ENCODE measurements around a stretch of chr17.

DNA sequence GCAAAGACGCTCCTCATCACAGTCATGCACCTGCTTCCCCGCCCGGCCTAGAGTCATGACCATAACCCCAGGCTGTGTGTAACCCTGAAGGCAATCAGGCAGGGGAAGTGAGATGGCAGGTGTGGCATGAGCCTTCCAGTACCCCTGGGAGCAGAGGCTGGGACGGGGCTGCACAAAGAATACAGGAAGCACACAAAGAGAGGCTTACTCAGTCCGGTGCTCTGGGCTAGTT lies 9.4 kb downstream of the CTNS start:
- RRBS, result 94% methylated on average over 3 of the region's 5 CpGs

DNA sequence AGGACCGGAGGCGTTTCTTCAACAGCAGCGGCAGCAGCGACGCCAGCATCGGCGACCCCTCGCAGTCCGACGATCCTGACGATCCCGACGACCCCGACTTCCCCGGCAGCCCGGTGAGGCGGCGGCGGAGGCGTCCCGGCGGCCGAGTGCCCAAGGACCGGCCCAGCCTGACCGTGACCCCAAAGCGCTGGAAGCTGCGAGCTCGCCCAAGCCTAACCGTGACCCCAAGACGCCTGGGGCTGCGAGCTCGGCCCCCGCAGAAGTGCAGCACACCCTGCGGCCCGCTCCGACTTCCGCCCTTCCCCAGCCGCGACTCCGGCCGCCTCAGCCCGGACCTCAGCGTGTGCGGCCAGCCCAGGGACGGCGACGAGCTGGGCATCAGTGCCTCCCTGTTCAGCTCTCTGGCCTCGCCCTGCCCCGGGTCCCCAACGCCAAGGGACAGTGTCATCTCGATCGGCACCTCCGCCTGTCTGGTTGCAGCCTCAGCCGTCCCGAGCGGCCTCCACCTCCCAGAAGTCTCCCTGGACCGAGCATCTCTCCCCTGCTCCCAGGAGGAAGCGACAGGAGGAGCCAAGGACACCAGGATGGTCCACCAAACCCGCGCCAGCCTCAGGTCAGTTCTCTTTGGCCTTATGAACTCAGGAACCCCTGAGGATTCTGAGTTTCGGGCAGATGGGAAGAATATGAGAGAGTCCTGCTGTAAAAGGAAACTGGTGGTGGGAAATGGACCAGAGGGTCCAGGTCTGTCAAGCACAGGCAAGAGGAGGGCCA lies 530 bp downstream of the HASPIN start:
- RRBS, result 2% methylated on average over 17 of the region's 61 CpGs

DNA sequence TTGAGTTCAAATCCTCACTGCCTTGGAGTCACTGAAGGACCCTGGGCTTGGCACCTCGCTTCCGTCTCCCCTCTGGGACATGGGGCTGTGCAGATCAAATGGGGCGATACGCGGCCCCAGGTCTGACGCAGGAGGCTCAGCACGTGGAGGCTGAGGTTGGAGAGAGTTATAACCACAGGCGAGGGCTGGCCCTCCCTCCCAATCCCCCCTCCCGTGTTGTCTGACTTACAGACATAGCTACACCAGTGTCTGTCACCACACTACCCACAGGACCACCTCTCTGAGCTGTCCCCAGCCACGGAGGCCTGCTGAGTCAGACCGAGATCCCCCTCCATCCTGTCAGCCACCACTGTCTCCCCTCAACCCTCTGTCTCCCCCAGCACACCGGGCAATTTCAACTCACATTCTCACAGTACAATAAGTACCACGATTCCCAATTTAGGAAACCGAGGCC lies 4.6 kb downstream of the ITGAE start:
- RRBS, result no CpG with 5 or more reads among the region's 14 CpGs

DNA sequence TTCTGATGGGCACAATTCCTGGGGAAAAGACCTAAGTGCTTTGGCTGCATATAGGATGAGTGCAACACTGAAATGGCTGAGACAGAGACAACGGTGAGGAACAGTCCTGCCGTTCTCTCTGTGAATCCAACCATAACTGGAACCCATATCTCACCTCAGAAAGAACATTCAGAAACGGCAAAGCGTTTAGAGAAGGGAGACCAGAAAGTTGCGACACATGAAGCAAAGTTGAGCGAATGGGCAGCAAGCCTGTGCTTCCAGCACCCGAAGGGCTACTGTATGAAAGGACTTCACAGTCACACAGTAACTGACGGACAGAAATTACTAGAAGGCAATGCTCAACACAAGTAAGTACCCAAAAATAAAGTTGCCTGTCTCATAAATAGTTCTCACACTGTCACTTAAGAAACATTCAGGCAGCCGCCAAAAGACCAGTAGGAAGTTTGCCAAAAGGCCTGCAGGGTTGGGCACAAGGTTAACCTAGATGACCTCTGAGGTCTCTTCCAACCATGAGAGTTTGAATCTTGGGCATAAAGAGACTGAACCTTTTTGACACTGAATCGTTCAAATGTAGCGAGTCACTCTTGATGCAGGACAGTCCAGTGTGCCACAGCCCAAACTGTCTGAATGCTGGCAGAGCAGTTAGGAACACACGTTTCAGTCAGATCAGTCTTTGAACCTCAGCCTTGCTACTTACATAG lies 10.6 kb downstream of the NCBP3 start:
- RRBS, result no CpG with 5 or more reads among the region's 12 CpGs

GRCh38 chr17:3915869-3916280 lies 390 bp downstream of the P2RX1 start:
- RRBS, result 80% methylated on average over 8 of the region's 24 CpGs

DNA sequence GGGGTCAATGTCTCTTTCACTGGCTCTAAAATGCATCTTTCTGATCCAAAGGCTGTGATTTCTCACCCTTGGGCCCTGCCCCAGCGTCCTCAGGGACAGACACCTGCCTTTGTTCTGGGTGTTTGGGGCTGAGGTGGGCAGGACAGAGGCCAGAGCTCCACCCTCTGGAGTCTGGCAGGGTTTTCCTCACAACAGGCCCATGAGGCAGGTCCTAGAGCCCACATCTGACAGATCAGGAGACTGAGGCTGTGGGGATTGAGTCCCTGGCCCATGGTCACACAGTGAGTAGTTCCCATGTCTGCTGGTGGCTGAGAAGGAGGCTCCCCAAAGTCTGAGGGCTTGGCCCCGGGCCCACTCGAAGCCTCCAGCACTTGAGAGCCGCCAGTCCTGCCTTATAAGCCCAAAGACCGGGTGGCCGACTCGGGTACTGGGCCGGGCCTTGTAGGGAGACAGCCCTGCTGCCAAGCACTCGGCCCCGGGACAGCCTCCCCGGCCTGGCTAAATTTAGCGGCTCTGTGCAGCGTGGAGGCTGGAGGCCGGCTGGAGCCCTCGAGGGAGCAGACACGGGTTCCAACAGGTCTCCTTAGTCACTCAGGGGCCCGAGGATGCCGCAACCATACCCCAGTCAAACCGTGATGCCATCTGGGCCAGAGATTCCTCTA lies 2.6 kb upstream of the P2RX1 start:
- RRBS, result 83% methylated on average over 7 of the region's 19 CpGs

GRCh38 chr17:3944500-3944936 lies 19.7 kb downstream of the ATP2A3 start:
- RRBS, result no CpG with 5 or more reads among the region's 25 CpGs

DNA sequence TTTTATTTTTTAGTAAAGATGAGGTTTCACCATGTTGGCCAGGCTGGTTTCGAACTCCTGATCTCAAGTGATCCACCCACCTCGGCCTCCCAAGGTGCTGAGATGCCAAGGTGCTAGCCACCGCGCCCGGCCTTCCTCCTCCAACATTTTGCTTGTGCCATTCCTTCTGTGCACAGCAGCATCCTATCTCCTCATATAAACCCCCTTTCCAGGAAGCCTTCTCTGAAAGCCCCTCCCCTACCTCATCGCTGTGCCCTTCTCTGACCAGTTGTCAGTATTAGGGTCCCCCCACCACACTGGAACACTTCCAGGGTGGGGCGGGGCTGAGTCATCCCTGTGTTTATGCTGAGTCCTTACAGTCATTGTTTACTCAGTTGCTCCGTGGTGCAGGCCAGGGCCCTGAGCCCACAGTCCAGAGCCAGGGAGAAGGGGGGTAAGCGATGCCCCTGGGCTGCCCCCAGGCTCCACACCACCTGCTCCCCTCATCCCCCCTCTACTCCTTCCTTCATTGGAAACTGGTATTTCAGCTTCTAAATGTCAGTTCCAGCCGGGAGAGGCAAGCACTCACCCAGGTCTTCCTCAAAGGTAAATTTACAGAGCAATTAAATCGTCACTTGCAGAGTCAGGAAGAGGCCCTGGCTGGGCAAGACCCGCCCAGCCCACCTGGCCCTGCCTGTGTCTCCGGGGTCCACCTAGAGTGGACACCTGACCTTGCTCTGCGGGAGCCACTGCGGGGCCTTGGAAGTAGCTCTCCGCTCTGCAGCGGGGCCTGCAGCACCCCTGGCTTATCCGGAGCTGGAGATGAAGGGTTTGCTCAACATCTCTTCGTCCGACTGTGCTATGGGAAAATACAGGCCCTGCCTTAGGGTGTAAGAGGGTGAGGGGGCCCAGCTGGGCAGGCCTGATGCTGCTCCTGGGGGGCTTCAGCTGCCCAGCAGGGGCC lies 4.9 kb downstream of the ATP2A3 start:
- RRBS, result 60% methylated on average over 3 of the region's 20 CpGs

DNA sequence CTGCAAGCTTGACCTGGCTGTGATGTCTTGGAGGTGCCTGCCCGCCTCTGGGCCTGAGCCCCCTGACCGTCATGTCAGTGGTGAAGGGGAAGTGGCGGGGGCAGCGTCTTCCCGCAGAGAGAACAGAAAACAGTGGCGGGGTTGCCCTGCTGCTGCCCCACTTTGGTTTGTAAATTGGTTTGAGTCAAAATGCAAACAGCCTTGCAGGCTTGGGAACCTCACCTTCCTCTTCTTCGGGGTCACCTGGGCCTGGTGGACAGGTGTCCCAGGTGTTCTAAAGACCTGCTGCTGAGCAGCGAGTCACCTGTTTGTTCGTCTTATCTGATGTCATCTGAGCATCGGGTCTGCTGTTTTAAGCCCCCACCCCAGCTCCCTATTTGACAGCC lies 8.2 kb upstream of the ATP2A3 start:
- RRBS, result no CpG with 5 or more reads among the region's 10 CpGs

DNA sequence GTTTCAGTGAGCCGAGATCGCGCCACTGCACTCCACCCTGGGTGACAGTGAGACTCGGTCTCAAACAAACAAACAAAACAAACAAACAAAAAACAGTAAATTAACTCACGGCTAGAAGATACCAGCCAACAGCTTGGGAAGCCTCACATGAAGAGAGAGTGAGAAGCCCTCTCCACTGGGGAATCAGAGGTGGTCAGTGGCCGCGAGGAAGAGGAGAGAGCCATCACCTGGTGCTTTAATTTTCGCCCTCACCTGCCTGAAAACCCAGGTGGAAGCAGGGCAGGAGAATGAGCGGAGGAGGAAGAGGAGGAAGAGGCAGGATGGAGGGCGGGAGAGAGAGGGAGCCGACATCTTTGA lies 36.6 kb upstream of the ATP2A3 start:
- RRBS, result no CpG with 5 or more reads among the region's 11 CpGs

DNA sequence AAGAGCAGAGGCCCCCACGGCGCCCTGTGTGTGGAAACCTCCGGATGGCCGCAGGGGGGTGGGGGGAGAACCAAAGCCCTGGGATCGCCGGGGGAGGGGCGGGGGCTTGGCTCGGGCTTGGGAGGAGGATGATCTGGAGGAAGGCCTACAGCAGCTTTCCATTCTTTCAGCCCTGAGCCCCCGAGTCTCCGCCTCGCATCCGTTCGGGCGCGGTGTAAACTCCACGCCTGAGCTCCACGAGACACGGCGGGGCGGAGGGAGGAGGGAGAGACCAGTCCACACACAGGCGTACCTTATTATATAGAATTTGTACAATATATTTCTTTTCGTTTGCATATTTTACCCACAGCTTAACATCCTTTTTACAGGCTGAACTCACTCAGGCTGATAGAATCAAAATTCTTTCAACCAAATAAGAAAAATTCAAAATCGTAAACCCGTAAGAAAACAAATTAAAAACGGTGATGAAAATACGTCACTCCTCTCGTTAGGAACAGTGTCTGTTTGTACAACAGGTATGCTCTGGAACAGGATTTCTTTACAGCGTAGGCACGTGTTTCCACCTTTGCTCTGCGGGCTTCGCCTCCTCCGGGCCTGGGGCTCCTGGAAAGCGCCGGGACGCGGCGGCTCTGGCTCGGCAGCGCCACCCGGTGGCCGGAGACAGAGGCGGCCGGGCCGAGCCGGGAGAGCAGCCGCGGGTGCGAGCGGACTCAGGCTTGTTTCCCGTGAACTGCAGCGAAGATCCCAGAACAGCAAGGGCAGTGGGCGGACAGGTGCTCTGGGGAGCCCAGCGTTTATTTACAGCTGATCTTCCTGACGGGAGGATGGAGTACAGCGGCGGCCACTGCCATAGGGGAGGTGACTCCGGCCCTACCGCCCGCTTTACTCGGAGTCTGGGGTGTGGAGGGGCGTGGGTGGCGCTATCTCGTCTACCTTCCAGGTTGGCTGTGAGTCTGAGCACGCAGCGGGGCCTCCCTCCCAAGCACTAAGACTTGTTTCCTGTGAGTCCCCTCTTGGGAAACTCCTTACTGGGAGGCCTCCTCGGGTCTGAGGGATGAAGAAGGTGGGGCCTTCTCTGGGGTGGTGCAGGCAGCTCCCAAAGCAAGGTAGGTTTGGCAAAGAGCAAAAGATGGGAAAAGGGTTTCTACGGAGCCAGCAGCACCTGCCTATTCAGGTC lies 40.3 kb upstream of the ATP2A3 start:
- RRBS, result 57% methylated on average over 6 of the region's 67 CpGs

- RRBS, result no CpG with 5 or more reads among the region's 13 CpGs
Observed at GRCh38 chr17:4057622-4058269, 85.1 kb downstream of the ZZEF1 start.

DNA sequence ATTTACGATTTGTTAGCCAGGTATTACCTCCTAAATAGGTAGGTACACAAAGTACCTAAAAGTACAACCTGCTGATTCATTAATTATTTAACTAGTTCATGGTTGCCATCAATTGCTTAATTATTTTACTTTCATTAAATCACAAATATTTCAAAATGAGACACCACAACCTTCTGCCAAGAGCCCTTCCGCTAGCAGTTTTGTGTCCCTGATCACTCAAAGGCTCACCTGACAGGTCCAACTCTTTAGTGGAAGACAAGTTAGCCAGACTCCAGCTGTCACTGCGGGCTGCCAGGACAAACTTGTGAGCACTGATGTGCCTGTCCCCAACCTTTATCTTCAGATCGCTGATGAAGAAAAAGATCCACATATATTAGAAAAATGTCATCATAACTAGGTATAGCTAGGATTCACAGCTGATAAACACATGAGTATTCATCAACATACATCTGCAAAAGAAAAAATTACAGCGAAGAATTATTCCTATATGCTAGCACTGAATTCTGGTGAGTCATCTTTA lies 28.2 kb downstream of the ANKFY1 start:
- RRBS, result no CpG with 5 or more reads among the region's 5 CpGs

DNA sequence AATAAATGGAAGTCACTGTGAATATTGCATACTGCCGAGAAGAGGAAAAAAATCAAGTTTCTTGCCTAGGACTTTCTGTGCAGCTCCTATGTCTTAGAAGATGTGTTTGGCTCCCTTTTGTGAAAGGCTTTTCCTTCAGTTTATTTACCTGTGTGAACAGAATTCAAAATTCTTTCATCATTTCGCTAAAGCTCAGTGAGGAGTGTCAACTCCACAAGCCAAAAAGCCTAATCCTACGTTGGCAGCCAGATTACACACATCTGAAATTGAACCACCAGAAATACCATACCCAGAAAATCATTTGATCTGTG lies 4.1 kb upstream of the ANKFY1 start:
- RRBS, result no CpG with 5 or more reads among the region's 3 CpGs

DNA sequence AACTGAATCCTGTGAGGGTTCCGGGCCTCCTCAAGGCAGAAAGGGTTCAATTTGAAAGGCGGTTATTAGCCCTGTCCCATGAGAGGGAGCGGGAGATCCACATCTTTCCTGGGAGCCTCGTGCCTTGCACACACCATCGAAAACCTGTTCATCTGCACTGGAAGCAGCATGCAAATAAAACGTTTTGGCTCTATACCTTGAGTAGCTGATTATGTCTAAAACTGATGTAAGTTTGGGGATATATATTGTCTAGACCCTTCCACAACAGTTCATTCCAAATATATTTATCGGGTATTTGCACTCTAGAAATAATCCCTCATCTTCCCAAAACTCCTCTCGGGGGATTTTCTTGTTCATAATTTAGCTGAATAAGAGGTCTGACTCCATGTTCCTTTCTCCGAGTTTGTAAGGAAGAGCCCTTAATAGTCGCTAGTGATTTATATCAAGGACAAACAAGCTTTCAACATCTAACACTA lies 4.5 kb upstream of the ANKFY1 start:
- RRBS, result no CpG with 5 or more reads among the region's 10 CpGs

DNA sequence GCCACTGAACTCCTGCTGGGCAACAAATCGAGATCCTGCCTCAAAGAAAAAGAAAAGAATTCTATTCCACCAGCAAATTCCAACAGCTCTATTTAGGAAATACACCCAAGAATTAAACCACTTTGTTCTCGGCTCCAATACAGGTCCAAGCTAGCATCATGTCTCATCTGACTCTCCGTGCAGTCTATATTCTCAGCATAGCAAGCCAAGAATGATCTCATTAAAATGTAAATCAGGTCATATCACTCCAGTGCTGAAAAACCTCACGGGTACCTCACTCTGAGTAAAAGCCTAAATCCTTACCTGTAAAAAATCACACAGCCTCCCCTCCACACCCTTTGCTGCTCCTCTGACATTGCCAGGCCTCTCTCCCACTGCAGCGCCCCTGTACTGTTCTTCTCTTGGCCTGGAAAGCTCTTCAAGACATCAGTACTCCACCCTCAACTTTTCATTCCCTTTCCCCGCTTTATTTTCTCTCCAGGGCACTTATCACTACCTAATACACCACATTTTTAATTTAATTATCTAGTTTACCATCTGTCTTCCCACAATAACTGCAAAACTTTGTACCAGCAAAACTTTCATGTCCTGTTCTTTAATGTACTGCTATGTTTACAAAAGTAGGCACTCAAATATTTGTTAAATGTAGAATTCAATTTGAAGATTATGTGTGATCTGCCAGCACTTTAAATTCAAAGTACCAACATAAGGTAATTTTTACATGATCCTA lies 23.8 kb downstream of the UBE2G1 start:
- RRBS, result no CpG with 5 or more reads among the region's 6 CpGs

- RRBS, result 3% methylated on average over 3 of the region's 18 CpGs
Observed at GRCh38 chr17:4364919-4365474, 1.5 kb downstream of the UBE2G1 start.

DNA sequence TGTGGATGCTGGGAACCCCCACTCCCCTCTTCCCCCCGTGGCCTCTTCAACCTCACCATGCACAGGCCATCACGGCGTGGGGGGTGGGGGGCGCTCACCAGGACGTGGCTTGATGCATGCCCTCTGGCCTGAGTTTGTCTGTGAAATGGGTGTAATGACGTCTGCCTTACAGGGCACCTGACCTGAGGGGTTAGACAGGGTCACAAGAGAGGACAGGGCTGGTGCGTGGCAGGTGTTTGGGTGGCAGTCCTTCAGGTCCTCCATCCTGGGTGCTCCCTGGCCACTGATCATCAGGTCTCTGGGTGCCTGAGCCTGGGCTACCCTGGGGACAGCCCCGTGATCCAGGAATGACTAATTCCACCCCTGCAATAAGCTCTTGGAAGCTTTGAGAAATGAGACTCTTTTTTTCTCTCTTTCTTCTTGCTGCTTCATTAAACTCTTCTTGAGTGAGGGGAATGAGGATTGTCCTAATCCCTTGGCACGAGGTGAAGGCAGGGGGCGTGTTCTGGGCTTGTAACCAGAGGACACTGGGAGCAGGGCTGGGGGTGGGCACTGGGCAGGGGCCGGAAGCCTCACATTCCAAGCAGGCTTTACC lies 21.5 kb upstream of the SPNS2 start:
- RRBS, result no CpG with 5 or more reads among the region's 11 CpGs

GRCh38 chr17:4481295-4481873 lies 17.3 kb upstream of the SPNS2 start:
- RRBS, result no CpG with 5 or more reads among the region's 11 CpGs

DNA sequence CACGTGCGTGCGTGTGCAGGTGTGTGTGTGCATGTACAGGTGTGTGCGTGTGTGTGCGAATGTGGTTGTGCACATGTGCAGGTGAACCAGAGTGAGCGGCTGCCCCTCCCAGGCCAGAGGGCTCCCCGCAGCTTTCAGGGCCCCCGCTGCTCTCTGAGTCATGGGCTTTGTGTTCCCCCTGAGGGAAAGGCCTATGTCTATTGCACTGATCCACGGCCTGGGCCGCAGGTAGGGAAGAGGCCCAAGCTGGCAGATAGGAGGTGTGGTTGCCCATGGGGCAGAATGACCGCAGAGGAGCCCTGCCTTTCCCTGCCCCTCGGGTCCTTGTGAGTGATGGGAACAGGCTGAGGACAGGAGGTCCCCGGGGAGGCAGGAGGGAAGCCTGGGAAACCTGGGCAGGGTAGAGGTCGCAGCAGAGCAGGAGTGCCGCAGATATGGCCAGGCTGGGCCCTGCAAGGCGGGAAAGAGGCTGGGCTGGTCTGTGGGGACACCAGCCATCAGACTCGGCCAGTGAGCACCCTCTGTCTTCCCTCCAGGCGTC lies 14.1 kb downstream of the SPNS2 start:
- RRBS, result no CpG with 5 or more reads among the region's 18 CpGs

Measured in AG08470 (cell line).